Gallbladder (tissue), 1 donor: Measurements from ENCODE around the genes H4C1, H1-6 and H3C4.

DNA sequence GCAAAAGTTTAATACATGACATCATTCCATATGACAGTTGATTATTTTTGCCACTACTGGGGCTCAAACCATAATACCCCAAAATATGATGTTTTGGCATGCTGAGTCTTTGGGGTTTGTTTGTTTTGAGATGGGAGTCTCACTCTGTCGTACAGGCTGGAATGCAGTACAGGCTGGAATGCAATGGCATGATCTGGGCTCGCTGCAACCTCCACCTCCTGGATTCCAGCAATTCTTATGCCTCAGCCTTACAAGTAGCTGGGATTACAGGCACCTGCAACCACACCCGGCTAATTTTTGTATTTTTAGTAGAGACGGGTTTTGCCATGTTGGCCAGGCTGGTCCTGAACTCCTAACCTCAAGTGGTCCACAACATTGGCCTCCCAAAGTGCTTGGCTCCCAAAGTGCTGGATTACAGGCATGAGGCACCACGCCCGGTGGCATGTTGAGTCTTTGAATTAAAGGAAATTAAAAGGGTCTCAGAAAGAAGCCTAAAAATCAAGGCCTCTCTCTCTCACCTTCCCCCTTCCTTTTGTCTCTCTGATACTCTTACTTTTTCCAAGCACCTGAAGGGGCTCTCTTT is 1.2 kb upstream of the MRS2 start:
- PRO-cap = no peak

GRCh38 chr6:24497958-24498537 is 3.3 kb downstream of the ALDH5A1 start:
- PRO-cap = no peak

DNA sequence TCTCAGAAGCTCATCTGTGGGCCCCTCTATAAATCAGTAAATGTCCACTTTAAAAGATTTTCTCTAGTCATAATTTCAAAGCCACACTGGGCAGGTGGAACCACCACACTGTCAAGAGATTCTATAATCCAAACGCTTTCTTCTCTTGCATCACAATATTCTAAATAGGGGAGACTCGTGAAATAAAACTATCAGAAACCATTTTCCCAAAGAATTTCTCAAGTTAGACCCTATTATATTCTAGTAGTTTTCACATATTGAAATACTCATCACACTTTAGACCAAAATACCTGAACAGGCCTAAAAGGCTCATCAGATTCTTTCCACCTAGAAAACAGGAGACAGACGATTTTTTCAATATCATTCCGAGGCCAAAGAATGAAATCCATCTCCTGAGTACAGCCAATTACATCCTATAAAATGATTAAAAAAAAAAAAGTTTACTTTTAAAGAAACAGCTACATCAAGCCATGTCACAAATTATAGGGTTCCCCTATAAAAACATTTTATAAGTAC is 4.9 kb downstream of the C6orf62 start:
- PRO-cap = no peak

GRCh38 chr6:24899720-24900505 is 35.8 kb downstream of the RIPOR2 start:
- PRO-cap = no peak

- PRO-cap = no peak
Measured at GRCh38 chr6:25038973-25039551, 103.3 kb upstream of the RIPOR2 start.

DNA sequence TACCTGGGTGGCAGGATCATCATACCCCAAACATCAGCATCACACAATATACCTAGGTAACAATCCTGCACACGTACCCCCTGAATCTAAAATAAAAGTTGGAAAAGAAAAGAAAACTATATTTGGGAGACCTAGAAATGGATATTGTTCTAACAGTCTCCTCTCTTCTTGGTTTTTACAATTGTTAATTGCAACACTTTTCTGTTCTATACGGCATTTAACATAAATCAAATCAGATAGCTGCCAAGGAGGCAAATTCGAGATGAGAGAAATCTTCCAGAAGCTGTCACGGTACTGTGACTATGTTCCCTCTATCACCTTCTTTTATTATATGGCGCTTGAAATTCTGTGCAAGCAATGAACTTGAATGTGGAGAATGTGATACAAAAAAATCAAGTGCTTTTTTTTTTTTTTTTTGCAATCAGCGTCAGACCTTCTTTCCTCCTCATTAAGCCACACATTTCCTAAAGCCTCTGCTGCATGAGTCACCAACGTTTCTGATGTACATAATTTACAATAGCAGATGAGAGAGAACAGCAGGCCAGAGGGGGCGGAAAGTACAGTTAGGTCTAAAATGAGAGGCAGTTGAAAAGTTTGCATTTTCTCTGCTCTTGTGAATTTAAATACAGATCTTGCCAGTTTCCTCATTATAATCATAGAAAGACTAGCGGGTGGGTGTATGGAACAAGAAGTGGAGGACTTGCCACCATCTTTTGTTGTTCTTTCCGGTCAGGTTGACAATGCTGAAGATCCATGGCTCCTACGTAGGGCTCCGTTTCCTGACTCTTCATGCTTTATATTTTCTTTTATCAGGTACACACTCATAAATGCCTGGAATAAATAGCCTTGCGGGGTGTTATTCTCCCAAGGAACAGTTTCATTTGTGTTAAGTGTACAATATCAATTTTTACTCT is 114.6 kb upstream of the RIPOR2 start:
- PRO-cap = no peak

DNA sequence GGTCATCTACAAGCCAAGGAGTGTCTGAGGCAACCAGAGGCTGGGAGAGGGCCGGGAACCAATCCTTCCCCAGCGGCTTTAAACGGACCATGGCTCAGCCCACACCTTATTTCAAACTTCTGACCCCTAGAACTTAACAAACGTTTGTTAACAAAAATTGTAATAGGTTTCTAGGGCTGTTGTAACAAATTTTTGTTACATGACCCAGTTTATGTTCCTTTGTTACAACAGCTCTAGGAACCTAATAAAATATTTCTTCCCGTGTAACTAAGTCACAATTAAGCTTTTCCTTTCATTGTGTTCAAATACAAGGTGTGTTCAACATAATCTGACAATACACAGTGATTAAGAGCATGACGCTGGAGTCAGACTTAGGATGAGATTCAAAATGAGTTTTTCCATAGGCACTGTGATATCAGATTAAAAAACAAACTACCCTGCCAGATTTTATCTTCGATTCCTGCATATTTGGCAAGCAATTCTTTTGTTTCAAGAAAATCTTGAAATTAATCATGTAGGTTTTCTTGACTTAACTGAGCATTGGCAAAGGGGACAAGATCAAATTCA is 169.5 kb upstream of the RIPOR2 start:
- PRO-cap = no peak

DNA sequence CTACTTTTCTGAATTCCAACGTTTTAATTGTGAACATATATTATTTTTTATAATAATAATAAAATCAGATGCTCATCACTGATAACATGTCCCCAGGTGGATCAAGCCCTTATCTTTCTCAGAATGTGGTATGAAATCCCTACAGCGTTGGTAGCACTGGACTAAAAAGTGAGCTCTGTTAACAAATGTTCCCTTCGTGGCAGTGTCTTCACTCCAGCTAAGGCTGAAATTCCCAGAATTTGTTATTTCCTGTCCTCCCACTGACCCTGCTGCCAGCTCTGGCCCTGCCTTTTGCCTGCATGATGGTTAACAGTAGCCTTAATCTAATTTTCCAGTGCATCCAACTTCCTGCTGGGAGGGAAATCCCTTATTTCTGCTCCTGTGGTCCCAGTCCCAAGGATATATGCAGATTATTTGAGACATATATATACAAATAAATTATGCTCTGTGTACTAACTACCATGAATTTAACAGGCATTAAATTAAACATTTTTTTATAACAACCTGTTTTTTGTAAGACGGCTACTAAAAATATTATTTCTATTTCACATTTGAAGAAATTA is 157.2 kb upstream of the CARMIL1 start:
- PRO-cap = unidirectional peak, minus-strand start at position 170 of the sequence

GRCh38 chr6:25193024-25193676 is 86.0 kb upstream of the CARMIL1 start:
- PRO-cap = no peak

DNA sequence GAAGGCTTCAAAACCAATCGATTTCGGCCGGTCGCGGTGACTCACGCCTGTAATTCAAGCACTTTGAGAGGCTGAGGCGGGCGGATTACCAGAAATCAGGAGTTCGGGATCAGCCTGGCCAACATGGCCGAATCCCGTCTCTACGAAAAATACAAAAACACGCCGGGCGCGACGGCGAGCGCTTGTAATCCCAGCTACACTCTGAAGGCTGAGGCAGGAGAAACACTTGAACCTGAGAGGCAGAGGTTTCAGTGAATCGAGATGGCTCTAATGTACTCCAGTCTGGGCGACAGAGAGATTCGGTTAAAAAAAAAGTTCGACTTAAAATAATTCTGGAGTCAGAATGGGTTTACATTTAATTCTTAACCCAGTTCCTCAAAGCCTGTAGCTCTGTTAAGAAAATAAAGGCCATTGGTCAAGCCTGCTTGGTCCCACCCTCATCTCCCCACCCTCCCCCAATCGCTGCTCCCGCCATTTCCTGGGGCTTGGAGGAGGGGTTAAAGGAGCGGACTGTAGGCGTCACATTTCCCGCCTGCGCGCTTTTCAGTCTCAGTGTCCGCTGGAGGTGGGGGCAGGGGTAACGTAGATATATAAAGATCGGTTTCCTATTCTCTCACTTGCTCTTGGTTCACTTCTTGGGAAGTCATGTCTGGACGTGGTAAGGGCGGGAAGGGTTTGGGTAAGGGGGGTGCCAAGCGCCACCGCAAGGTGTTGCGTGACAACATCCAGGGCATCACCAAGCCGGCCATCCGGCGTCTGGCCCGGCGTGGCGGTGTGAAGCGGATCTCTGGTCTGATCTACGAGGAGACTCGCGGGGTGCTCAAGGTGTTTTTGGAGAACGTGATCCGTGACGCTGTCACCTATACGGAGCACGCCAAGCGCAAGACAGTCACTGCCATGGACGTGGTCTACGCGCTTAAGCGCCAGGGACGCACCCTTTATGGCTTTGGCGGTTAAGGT is at the start of gene H4C1:
Gene H4C1 (plus strand): TSS at position 616 of the 960 bp plus-strand sequence.
- PRO-cap = bidirectional peak, plus-strand start at position 553 of the sequence, minus-strand start at position 392 of the sequence; bidirectional peak, plus-strand start at position 748 of the sequence, minus-strand start at position 794 of the sequence

DNA sequence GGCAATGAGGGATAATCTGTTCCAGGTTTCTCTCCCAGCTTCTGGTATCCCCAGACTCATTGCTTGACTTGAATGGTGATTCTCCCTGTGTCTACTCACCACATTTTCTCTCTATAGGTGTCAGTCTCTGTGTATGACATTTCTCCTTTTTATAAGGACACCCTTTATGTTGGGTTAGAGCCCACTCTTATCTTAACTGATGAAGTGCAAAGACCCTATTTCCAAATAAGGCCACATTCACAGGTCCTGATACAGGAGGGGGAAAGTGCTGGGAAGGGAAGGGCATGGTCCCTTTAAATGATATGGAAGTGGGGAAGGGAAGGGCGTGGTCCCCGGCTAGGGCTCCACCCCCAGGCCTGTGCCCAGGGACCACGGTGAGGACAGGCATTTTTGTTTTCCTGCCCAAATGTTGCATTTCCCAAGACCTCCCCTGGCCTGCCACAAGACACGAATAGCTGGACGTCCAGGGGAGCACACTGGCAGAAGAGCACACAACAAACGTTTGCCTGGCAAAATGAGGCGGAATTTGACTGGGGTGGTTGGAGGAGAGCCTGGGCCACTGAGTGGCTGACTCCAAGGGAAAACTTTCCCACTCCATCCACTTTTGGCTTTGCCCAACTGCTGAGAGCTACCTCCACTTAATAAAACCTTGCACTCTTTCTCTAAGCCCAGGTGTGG is 14.8 kb upstream of the H1-2 start:
- PRO-cap = no peak

DNA sequence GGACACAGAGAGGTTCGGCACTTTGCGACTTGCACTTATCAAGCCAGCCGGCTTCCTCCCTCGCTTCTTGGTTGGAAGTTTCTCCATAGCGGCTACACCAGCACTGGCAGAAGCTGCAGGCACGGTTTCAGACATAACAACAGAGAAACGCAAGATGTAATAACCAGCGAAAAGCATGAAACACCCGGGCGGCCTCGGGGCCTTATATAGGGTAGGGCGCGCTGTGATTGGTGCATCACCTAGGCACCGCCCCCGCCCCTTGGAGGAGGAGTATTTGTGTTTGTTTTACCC is at the start of gene H1-6:
Gene H1-6 (minus strand): TSS at position 177 of the 291 bp plus-strand sequence.
- PRO-cap = no peak

DNA sequence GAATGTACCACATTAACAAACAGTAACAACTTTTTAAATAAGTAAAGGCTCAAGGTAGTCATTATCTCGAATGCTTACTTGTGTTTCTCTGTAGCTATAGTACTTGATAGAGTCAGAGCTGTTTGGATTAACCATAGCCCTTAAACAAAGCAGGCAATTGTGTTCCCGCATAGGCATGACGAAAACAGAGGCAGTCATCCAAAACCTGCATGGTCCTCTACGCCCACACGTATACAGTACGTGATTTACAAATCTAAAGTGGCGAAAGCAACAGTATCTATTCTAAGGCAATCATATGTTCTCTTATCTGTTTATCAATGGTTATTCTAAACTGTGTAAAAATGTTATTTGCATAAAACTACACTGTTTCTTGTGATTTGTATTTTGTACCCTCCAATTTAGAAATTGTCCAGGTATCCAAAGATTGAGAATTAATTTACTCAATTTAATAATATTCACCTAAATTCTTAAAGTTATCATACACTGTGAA is 4.7 kb downstream of the H2BC4 start:
- PRO-cap = no peak

DNA sequence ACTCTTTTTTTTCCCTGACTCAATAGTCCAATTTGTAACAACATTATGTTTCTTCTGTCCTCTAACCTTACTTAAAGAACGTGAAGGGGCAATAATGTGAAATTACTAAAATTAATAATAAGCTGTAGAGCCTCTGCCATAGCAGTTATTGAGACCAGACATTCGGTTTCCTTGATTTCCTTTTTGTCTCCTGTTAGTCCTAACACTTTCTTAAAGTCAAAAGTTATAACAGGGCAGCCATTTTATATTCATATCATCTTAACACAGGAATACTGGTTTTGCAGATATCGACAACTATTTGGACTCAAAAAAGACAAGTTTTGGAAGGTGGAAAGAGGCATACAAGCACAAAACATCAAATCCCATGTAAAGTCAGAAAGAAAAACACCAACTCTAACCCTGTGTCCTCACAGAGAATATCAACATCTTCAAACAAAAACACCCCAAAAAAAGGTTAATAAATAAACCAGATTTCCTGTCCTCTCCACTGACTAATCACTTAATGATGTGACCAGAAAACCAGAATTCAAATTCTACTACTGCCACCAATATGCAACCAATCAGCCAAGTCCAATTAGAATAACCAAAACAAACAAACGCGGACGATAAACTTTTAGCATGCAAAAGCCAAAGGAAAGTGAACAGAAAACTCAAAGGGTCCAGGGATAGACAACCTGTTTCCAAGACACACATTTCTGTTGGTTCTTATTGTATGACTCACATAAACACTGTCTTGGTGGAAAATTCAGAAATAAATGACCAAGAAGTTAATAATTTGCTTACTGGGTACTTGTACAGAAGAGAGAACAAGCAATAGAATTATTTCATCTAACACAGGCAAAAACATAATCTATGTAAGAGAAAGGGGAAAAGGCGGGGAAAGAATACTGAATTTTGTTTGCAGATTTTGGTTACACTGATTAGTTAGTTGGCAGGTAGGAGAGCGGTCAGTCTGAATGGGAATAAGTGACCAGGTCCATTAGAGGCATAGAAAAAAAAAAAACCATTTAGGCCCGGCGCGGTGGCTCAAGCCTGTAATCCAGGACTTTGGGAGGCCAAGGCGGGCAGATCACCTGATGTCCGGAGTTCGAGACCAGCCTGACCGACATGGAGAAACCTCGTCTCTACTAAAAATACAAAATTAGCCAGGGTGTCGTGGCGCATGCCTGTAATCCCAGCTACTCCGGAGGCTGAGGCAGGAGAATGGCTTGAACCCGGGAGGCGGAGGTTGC is 2.5 kb downstream of the H2BC4 start:
- PRO-cap = no peak

- PRO-cap = no peak
Measured at GRCh38 chr6:26125142-26125766, 1.3 kb downstream of the H2AC6 start.

- PRO-cap = no peak
Measured at GRCh38 chr6:26193891-26194840, 2.9 kb downstream of the H3C4 start.

DNA sequence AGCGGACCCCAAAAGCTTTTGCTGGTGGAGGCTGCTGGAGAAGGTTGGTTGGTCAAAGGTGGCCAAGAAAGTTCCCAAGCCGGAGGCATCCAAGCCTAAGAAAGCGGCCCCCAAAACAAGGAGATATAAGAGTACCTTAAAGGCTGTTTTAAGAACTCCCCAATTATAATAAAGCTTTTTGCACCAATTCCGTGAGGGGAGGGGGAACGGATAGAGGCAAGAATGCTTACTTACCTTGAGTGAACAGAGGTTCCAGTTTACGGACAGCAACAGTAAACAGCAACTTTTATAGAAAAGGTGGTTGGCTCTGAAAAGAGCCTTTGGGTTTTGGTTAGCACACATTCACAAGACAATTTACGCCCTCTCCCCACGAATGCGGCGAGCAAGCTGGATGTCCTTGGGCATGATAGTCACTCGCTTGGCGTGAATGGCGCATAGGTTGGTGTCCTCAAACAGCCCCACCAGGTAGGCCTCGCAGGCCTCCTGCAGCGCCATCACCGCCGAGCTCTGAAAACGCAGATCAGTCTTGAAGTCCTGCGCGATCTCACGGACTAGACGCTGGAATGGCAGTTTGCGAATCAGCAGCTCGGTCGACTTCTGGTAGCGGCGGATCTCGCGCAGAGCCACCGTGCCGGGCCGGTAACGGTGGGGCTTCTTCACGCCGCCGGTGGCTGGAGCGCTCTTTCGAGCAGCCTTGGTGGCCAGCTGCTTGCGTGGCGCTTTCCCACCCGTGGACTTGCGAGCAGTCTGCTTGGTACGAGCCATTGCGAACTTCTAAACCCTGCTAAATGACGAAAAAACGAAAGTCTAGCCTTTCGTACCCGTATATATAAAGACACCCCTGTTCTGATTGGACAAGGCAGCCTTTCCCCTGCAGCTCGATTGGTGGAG is at the start of gene H3C4:
Gene H3C4 (minus strand): TSS at position 801 of the 891 bp plus-strand sequence.
- PRO-cap = bidirectional peak, plus-strand start at position 523 of the sequence, minus-strand start at position 525 of the sequence; bidirectional peak, plus-strand start at position 554 of the sequence, minus-strand start at position 560 of the sequence; bidirectional peak, plus-strand start outside the sequence, minus-strand start at position 801 of the sequence

DNA sequence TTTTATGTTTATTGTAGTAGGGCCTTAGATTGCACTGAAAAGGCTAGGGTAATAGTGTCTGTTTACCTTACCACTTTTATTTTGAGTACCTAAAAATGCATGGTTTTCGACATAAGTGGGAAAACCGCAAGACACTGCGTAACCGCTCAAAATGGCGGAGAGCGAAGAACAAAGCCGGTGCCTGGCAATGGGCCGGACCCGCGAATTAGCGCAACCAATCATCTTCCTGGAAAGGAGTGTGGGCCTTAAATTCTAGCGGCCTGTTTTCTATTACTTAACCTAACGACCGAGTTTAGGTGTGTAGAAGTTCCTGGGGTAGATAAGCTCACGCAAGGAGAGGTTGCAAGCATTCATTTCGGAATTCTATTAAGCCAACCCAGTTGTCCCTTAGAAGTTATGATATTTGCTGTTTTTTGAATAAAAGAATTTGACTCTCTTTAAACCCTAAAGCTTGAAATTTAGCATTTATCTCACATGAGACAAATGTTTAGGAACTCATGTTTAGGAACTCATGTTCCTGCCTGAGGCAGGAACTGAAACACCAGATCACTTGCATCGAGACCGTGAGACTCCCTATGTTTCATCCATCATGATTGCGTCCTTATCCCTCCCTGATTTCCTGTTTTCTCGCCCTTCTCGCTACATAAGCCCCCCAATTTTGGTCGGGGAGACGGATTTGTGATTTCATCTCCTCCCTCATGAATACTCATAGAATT is 931 bp downstream of the H4C5 start:
- PRO-cap = bidirectional peak, plus-strand start at position 303 of the sequence, minus-strand start at position 153 of the sequence

DNA sequence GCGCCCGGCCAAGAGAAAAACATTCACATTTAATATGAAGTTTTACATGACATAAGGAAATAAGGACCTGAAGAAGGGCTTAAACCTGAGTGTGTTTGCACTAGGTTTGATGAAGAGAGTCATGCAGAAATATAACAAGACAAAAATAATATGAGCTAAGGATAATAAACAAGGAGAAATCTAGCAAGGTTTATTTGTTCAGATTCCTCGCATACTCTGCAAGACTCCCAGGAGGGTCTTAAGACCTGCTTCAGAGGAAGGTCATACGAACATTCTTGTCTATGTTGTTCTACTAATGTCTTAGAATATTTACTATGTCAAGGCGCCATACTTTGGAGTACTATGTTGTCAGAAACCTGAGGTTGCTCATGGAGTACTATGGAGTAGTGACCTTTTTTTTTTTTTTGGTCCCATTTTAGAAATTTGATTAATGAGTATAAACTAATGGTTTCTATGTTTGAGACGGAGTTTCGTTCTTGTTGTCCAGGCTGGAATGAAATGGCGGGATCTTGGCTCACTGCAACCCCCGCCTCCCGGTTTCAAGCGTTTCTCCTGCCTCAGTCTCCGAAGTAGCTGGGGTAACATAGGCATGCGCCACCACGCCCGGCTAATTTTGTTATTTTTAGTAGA is 2.0 kb downstream of the H2BC8 start:
- PRO-cap = no peak

- PRO-cap = no peak
Measured at GRCh38 chr6:26215031-26215201, 1.6 kb downstream of the H2BC8 start.